Monocyte (primary cell): ENCODE data around the gene HTR5A.

DNA sequence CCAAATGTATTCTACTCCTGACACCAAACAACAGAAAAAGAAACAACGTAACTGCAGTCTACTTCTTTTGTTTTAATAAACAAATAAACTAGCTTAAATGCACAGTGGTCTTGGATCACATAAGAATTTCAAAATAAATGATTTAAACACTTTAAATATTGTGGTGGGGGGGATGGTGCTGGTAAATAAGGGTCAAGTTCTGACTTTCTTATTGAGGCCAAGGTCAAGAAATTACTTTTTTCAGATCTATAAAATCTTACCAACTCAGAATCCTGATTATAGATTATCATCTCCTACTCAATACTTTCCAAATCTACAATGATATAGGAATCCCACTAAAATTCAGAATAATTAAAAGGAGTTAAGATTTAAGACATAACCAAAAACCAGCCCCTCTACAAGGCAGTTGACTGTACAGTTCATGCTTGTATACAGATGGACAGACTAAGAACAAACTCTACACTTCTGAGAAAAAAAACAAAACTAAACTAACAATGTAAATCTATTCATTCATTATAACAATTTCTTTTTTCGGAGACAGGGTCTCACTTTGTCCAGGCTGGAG lies 23.1 kb downstream of the KMT2C start:
- PRO-cap, 2 experiments: no peak in any of the 2 experiments

- PRO-cap, 2 experiments: peak in 2 of 2 experiments; most common minus-strand start chr7:152463638 (in 2)
These were observed 27.7 kb upstream of the KMT2C start for GRCh38 chr7:152463520-152463892.

DNA sequence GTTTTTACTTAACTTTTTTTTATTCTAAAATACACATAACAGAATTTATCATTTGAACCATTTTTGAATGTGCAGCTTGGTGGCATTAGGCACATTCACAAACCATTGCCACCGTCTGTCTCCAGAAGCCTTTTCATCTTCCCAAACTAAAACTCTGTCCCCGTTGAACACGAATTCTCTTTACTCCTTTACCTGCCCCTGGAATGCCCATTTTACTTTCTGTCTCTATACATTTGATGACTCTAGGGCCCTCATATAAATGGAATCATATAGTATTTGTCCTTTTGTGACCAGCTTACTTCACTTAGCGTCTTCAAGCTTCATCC lies 48.3 kb downstream of the ACTR3B start:
- PRO-cap, 2 experiments: no peak in any of the 2 experiments

GRCh38 chr7:152899327-152899863 lies 139.8 kb downstream of the ACTR3B start:
- PRO-cap, 2 experiments: no peak in any of the 2 experiments

GRCh38 chr7:152990147-152990349 lies 230.5 kb downstream of the ACTR3B start:
- PRO-cap, 2 experiments: no peak in any of the 2 experiments

DNA sequence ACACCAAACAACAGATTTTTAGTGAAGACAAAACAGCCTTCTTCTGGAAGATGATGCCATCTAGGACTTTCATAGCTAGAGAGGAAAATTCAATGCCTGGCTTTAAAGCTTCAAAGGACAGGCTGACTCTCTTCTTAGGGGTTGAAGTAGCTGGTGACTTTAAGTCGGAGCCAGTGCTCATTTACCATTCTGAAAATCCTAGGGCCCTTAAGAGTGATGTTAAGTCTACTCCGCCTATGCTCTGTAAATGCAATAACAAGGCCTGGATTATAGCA lies 300.2 kb downstream of the PAXIP1 start:
- PRO-cap, 2 experiments: no peak in any of the 2 experiments

- PRO-cap, 2 experiments: no peak in any of the 2 experiments
These were observed 110.1 kb downstream of the PAXIP1 start for GRCh38 chr7:154892662-154893296.

GRCh38 chr7:155000340-155001050 lies 2.4 kb downstream of the PAXIP1 start:
- PRO-cap, 2 experiments: no peak in any of the 2 experiments

- PRO-cap, 2 experiments: peak in 2 of 2 experiments; most common plus-strand start chr7:155003454 (in 2)
These were observed 401 bp upstream of the PAXIP1 start for GRCh38 chr7:155003254-155003795.

- PRO-cap, 2 experiments: no peak in any of the 2 experiments
These were observed 1.7 kb upstream of the PAXIP1 start for GRCh38 chr7:155004681-155005022.

- PRO-cap, 2 experiments: no peak in any of the 2 experiments
These were observed at the start of gene HTR5A for GRCh38 chr7:155069877-155070447. TSS of gene HTR5A (plus strand) at chr7:155070324.

DNA sequence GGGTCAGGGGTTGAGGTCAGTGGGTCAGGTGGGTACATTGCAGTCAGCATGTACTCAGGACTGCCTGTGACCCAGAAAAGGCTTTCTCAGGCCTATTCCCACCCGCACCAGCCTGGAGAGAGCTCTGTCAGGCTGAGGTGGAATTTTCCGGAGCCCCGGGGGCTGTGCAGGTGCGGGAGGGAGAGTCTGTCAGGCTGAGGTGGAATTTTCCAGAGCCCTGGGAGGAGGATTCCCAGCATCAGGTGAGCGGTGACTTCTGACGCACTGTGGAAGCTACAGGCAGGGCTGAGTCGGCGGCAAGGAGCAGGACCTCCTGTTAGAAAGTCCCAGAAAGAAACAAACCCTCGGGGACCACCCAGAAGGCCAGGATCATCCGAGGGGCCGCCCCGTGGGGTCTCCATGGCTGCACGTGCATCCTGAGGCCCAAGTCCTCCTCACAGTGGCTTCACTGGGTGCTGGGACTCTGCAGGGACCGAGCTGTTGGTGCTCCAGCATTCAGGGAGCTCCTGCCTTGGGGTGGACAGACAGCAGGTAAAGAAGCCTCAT lies 94.2 kb upstream of the INSIG1 start:
- PRO-cap, 2 experiments: no peak in any of the 2 experiments

GRCh38 chr7:155213764-155214312 lies 83.8 kb upstream of the INSIG1 start:
- PRO-cap, 2 experiments: no peak in any of the 2 experiments

DNA sequence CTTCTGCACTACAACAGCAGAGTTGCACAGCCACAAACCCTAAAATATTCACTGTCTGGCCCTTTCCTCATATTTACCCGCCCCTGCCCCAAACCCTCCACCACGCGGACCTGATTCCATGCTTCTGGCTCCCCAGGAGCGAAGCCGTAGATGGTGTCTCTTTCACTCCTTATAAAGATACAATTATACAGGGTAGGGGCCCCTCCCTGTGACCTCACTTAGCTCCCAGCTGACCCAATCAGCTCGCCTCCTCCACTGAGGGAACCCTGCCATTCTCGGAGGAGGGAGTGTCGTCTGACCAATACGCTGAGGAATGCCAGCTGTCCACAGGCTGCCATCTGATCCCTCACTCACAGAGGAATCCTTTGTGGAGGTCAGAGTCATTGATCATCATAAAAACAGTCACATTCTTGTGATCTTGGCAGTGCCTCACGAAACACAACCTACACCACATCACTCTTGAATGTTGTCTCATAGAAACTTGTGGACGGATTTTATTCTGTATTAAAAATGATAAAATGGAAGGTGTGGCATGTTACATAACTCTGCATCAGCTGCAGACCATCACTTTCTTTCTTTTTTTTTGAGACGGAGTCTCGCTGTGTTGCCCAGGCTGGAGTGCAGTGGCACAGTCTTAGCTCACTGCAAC lies 67.5 kb upstream of the INSIG1 start:
- PRO-cap, 2 experiments: no peak in any of the 2 experiments

DNA sequence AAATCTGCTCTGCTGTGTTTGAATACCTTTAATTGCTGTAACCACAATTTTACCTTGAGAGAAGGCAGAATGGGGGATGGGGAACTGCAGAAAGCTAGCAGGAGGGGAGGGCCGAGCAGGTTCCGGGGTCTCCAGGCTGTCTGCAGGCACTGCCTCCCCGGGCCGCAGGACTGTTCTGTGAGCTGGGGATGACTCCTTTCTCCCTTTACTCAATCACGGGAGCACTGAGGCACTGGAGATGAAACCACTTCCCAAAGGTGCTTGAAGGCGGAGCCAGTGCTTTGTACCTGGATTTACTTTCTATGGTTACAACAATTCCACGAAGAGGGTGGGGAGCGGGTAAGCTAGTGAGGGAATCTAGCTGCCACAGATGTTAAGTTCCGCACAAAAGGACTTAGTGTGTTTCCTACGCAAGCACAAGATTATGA lies 20.6 kb upstream of the INSIG1 start:
- PRO-cap, 2 experiments: no peak in any of the 2 experiments

- PRO-cap, 2 experiments: peak in 2 of 2 experiments; most common plus-strand start chr7:155291316 (in 1); most common minus-strand start chr7:155291136 (in 1)
These were observed 6.6 kb upstream of the INSIG1 start for GRCh38 chr7:155291036-155291468.

DNA sequence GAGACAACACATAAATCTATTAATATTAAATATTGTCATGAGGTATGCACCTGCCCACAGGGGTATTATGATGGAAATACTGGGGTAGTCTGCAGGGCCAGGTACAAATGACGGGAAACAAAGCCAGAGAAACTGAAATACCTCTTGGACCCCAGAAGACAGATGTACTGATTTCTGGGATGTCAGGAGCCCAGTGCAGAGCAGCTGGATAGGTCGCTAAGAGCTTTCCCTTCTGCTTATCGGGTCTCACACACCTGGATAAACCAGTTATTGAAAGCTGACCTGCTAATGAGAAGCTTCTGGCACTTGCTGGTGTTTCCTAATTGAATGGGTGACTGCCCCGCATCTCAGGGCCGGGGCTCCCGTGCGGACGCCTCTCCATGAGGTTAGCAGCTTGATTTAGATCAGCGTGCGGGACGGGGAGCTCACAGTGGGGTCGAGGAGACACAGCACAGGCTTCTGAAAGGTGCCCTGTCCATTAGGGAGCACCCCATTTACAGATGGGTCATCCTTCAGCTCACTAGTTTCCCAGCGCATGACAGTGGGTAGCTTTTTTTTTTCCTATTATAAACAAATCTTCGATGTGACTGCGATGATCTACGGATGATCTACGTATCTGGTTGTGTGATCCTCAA lies 1.5 kb upstream of the INSIG1 start:
- PRO-cap, 2 experiments: no peak in any of the 2 experiments

- PRO-cap, 2 experiments: peak in 2 of 2 experiments; most common plus-strand start chr7:155299361 (in 2)
These were observed 1.6 kb downstream of the INSIG1 start for GRCh38 chr7:155299087-155299952.

DNA sequence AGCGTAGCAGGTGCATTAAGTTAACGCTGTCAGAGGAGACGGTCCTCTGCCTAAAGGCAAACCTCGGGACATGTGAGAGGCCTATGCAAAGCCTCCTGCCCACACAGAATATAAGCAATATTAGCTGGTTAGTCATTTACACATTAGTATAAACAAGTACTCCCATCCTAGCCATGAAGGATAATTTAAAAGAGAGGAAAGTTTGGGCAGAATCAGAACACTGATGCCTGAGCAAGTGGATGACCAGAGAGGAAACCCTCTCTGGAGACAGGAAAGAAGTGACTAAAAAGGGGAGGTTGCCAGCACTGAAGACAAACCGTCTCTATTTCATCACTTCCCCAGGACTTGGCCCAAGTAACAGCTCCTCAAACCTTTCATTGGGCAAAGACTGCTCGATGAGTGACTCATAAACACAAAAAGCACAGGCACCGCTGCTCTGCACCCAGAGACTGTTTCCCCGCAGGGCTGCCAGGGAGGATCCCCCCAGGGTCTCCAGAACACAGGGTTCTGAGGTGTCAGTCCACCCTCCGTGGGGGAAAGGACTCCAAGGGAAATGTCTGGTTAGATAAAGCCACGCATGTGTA lies 59.7 kb downstream of the INSIG1 start:
- PRO-cap, 2 experiments: peak in 2 of 2 experiments; most common plus-strand start position 461 of the sequence (in 2); most common minus-strand start position 216 of the sequence (in 1)

GRCh38 chr7:155449112-155449705 lies 8.7 kb upstream of the EN2 start:
- PRO-cap, 2 experiments: no peak in any of the 2 experiments